A375 (cell line): ENCODE results near the gene PPARA.

- RAMPAGE, long total RNA, result no peak
Measured at GRCh38 chr22:46107758-46108465, 42.4 kb upstream of the PPARA start.

DNA sequence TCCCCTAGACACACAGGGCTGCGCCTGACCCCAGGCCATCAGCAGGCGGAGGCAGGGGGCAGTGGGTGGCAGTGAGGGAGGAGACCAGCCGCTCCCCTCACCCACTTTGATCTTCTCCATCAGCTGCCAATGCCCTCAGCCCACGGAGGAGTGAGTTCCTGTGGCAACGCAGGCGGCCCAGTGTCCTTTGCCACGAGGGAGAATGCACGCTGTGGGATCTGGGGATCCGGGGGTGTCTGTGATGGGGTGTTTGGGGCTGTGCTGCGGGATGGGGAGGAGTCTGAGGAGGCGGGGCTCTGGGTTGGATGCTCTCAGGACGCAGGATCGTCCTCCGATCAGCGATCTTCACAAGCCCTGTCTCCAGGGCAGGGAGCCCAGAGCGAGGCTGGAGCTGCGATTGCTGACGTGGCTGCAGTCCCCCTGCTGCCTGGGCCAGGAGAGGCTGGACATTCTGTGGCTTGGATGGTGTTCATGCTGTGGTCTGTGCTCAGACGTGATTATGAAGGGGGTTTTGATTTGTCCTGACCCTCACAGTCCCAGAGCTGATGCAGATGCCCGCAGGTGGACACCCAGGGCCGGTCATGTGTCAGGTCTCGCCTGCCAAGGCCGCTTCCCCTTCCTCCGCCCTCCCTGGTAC is 30.3 kb upstream of the PPARA start:
- RAMPAGE, long total RNA, result no peak

DNA sequence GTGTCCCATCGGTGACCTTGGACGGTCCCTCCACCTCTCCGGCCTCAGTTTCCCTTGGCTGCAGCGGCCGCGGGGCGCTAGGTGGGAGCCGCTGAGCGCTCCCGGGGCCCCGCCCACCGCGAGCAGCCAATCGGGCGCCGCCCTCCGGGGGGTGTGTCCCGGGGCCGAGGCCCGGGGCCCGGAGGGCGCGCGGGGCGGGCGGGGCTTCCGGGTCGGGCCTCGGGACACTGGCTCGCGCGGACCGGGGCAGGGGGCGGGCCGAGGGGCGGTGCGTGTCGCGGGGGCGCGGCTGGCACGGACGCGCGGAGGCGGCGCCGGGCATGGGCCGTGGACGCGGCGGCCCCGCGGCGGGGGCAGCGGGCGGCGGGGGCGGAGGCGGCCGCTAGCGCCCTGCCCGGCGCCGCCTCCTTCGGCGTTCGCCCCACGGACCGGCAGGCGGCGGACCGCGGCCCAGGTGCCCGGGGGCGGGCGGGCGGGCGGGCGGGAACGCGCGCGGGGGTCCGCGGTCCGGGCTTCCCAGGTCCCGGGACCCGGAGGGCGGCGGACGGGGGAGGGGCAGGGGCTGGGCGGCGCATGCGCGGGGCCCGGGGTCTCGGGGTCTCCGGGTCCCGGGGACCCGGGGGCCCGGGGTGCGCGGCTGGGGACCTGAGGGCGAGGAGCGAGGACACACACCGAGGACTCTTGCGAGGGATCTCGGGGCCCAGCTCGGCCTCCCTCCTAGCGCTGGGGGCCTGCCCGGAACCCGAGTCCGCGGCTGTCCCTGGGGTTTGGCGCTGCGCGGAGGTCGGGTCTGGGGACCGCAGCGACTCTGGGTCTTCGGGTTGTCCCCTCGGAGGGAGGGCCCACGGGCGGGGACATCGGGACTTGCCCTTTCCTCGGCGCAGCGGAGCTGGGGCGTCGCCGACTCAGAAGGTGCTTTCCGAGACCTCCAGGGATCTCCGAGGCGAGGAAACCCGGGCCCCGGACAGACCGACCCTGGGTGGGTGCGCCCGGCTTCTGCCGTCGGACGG is at the start of gene PPARA:
TSS of gene PPARA (plus strand) at position 328 of the 1,010 bp plus-strand sequence.
- RAMPAGE, long total RNA, result no peak

- RAMPAGE, long total RNA, result no peak
Measured at GRCh38 chr22:46196232-46196864, 46.0 kb downstream of the PPARA start.

GRCh38 chr22:46295342-46295956 is 1.2 kb upstream of the GTSE1 start:
- RAMPAGE, long total RNA, result no peak

- RAMPAGE, long total RNA, result no peak
Measured at GRCh38 chr22:46336145-46337144, 931 bp downstream of the TRMU start.

DNA sequence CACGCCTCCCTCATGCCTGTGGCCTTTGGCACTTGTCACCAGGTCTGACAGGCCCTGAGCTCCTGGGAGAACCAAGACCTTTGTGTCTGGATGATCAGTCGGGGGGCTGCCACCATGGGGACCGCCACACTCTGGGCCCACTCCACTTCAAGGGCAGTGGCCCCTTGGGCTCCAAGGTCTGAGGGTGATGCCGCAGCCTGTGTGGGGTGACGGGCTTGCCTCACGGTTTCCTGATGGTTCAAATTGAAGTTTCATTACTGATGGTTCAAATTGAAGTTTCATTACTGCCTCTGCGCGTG is 27.4 kb downstream of the TRMU start:
- RAMPAGE, long total RNA, result no peak

DNA sequence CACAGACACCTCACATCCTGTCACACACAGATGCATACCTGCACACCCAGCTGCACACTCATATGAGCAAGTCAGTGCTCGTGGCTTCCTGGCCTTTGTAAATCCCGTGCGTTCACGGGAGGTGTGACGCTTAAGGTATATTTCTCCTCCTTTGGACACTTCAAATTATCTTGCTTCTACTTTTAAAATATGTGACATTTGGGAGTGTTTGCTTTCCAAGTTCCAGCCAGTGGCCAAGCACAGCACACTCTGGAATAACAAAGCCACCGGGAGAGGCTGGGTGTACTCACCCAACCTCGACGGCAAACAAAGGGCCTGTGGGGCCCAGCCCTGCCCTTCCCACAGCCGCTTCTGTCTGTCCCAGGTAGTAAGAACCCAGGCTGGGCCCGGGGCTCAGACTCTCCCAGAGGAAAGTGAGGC is 93.7 kb downstream of the CELSR1 start:
- RAMPAGE, long total RNA, result no peak

DNA sequence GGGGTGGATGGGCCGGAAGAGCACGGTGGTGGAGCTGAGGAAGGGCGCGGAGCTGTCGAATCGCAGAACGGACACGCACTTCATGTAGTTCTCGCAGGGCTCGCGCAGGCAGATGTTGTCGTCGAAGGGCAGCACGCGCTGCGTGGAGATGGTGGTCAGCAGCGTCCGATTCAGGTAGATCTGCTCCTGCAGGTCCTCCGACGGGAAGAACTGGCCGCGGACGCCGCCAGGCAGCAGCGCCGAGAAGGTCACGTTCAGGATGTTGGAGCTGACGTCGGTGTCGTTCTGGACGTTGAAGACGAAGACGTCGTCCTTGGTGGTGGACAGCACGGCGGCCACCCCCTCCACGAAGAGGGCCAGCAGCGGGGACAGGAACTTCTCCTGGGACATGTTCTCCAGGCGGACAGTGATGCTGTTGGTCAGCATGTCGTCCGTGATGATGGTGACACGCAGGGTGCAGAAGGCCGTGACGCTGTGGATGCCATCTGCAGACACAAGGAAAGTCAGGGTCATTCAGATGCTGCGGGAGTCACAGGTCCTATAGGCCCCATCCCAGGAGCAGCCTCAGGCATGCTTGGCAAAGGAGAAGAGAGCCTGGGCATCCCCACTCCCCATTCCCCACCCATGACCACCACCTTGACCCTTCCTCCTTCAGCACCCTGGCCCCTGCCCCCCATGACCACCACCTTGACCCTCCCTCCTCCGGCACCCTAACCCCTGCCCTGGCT is 73.4 kb downstream of the CELSR1 start:
- RAMPAGE, long total RNA, result no peak

DNA sequence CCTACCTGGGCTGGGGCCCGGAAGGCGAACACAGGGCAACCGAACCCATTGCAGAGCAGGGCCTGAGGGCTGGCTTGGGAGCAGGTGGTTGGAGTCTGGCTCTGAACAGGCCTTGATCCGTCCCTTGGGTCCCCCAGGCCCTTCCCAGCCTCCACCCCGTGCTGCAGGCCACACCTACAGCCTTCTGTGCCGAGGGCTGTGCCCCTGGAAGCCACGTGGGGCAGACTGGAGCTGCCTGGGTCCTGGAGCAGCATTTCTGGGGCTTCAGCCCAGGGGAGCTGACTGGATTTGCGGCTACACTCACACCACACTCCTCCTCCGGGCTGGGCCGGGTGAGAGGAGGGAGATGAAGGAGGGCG is 26.3 kb upstream of the CELSR1 start:
- RAMPAGE, long total RNA, result no peak

- RAMPAGE, long total RNA, result no peak
Measured at GRCh38 chr22:46578524-46579719, 41.3 kb upstream of the GRAMD4 start.

DNA sequence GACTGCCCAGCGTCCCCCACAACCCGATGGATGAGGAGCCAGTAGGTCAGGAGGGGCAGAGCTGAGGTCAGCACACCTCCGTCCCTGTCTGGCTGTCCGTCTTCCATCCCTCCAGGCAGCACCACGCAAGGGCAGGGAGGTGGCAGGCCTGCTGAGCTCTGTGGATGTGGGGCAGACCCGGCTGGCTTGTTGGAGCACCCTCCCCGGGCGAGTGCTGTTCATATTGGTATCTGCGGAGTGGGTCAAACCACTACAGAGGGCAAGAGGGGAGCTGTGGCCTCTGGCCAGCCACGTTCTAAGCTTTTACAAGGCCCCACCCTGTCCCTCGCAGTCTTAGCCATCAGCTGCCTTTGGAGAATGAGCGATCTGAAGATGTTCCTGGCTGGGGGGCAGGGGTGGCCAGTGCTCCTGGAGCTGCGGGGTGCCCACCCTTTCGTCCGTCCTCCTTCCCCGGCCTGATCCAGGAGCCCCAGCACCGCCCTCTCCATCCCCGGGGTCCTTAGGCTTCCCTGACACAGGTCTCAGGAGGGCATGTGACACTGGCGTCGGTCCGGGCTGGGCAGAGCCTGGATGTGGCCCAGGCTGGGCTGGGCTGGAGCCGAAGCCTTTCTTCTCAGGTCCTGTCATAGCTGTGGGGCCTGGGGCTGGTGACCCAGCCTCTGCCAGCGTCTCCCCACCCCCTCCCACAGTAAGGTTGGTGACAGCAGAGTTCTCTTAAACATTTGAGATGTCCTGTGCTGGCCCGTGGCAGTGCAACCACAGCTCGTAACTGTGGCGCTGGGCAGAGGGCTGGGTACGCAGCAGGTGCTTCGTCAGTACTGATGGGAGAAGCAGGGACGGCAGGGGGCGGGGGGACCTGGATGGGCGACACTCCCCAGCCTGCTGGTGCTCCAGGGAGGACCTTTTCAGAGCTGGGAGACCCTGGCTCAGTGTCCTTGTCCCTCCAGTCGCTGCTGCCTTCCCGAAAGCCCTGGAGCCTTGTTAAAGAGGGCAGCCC is 31.6 kb upstream of the GRAMD4 start:
- RAMPAGE, long total RNA, result no peak

GRCh38 chr22:46596918-46597368 is 23.2 kb upstream of the GRAMD4 start:
- RAMPAGE, long total RNA, result no peak

DNA sequence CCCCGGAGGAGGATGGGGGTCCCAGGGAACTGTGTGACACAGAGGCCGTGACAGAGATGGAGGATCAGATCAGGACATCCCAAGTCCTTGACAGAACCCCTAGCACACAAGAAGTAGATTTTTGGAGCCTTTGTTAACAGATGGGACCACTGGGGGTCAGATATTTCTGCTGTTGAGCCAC is 21.3 kb upstream of the GRAMD4 start:
- RAMPAGE, long total RNA, result no peak

DNA sequence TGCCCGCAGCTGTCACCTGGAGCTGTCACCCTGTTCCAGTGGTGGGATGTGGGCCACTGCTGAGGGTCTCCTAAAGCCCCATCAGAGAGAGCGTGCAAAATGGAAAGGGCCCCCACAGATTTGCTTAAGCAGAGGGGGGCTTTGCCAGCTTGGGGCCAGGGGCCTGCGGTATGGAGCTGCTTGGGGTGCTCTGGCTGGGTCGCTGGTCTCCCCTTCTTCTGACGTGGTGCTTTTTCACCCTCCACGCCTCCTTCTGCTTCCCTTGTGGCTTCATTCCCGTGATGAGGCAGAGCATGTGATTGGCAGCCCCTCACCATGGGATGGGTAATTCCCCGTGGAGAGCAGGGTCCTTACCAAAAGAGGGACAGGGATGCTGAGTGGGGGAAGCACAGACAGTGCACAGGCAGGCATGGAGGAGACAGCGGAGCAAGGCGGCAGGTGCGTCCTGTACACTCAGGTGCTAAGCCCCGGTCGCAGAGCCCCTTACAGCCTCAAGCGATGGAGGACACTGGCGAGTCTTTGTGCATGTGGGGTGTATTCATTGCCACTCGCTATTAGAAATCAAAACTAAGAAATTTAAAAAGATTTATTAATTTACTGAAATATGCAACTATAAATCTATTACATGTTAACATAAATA is 19.9 kb upstream of the GRAMD4 start:
- RAMPAGE, long total RNA, result no peak

DNA sequence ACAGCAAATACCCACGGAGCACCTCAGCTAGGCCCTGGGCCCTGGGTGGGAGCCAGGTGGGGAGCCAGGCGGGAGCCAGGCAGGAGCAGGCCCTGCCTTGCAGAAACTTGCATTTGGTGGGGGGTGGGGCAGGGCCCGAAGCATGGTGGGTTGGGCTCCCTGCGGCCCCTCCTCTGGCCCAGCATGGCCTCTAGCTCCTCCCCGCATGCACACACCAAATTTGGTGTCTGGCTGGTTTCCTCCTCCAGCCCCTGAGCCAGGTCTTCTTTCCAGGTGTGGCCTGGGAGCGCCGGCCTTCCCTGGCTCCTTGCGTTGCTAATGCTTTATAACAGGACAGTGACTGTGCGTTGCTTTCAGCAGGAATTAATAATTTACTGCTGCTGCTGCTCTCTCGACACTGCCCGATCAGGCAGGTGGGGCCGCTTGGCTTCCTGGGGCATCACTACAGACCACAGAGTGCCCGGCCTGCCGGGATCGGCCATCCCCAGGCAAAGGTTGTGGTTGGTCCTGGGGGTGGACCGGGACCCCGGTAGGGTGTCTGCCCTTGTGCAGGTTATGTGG is 7.3 kb downstream of the GRAMD4 start:
- RAMPAGE, long total RNA, result no peak

DNA sequence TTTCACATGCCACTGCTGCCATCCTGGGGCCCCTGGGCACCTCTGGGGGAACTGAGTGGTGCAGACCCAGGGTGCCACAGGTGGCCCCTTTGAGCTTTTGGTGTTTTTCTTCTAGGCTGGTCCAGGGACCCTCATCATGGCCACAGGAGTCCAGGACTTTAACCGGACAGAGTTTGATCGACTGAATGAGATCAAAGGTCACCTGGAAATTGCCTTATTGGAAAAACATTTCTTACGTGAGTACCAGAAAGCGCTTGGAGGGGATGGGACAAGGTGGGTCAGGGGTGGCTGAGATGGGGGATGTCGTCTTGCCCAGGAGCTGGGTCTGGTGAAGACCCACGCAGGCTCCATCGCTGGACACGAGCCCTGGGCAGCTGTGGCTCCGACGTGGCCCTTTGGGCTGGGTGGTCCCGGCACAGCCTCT is 17.6 kb downstream of the GRAMD4 start:
- RAMPAGE, long total RNA, result no peak

DNA sequence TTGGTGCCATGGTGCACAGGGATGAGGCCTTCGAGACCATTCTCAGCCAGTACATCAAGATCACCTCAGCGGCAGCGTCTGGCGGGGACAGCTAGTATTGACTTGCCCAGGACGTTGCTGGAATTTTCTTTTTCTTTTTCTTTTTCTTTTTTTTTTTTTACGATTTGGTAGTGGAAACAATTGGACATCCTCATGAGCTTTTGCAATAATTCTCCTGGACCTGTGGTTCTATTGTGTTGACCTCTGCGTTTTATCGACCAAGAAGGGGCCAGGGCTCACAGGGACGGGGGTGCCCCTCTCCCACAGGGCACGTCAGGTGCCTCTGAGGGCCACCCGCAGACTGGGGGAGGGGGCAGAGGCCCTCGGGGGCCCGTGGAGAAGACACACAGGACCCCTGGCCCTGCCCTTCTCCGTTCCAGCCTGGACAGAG is 57.0 kb downstream of the GRAMD4 start:
- RAMPAGE, long total RNA, result no peak

DNA sequence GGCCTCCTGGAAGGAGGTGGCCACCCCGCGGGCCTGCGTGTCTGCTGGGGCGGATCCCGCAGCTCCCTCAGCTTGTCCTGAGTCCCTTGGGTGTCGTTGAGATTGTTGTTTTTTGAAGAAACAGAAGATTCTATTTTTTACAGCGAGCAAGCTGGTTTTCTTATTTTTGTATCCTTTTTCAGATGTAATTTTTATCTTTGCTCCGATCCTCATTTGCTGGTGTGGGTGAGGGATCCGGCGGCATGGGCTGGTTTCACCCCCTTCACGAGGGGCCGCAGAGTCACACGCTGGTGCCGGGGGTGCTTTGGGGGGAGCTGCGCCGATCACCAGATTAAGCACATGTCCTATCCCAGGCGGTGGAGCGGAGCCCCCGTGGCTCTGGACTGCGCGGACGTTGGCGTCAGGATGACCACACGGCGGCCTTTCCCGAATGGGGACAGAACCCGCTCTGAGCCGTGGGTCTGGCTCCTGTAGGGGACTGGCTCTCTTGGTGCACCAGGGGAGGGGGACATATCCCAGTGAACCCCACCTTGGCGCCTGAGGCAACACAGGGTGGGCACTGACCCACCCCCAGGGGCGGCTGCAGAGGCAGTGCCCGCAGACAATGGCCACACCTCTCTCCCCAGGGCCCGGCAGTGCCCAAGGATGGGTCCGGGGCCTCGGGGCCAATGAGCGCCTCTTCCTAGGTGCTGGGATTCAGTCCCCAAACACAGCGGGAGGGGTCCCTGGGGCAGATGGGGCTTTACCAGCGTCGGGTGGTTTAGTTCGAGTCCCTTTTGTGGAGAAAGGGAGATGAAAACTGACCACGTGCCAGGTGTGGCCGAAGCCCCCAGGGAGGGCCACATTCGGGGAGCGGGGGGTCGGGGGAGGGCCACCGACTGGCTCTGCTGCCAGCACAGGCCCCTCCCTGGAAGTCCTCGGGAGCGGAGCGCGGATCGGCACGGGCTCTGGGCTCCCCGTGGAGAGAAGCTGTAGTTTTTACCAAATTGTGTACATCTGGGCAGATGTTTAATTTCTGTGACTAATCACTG is 58.7 kb downstream of the GRAMD4 start:
- RAMPAGE, long total RNA, result no peak

- RAMPAGE, long total RNA, result no peak
Measured at GRCh38 chr22:46694746-46695612, 43.1 kb downstream of the CERK start.